Bronchus fibroblast of lung (primary cell): ENCODE measurements around a stretch of chr16.

DNA sequence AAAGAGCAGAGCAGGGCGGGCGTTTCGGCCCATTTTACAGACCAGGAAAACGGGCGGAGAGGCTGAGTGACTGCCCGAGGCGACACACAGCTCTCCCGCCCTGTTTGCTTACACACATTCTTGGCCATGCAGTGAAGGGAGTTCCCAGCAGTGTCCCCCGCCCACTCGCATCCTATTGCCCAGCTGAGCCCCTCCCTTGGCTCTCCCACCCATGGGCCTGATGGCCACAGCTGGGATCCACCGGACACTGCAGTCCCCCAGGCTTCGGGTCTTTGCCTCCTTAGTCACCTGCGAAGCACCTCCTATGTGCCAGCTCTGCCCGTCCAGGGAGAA is 136.8 kb downstream of the BANP start:
- RAMPAGE, long total RNA = no peak

- RAMPAGE, long total RNA = no peak
Observed at GRCh38 chr16:88118653-88119820, 167.8 kb downstream of the BANP start.

- RAMPAGE, long total RNA = no peak
Observed at GRCh38 chr16:88232333-88233249, 150.2 kb upstream of the ZNF469 start.

DNA sequence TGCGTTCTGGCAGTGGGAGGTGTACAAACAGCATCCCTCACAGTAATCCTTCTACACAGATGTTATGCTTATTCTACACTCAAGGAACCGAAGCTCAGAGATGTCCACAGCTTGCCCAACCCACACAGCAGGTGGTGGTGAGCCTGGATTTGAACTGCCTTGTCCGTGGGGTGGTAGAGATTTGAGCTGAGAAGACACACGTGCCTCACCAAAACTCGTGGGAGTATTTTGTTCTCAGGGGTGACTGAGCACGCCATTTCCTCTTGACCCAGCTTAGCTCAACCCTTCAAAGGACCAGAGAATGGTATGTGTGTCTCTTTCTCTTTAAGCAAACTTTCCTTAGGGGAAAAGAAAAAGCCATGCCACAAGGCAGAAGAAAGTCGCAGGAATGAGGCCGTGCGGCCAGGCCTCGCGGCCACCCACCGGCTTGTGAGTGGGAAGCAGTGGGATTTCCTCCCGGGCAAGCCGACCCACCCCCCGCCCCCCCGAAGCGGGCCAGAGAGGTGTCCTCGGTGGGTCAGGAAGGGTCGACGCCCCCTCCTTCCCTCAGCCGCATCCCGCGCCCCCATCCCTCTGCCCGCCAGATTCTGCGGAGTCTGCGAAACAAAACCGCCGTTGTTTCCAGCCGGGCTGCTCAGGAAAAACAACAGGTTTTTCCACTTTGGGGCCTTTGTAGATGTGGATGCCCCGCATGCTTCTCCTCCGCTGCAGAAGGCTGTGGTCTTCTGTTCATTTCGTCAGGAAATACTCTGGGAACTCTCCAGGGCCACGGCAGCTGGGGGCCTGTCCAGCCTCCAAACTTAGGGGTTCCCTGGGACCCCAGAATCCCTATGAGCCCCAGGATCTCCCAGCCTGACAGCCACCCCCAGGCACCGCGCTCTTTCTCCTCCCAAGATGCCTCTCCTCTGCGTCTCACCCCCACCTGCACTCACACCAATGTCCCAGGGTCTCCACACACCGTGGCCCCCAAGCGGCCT is 123.7 kb upstream of the ZNF469 start:
- RAMPAGE, long total RNA = no peak

- RAMPAGE, long total RNA = no peak
Observed at GRCh38 chr16:88306671-88307402, 75.9 kb upstream of the ZNF469 start.

- RAMPAGE, long total RNA = no peak
Observed at GRCh38 chr16:88438302-88439011, 14.6 kb upstream of the ZFPM1 start.

- RAMPAGE, long total RNA = no peak
Observed at GRCh38 chr16:88488938-88489290, 35.8 kb downstream of the ZFPM1 start.

GRCh38 chr16:88507144-88507855 is 54.2 kb downstream of the ZFPM1 start:
- RAMPAGE, long total RNA = no peak

GRCh38 chr16:88579008-88579631 is 8.9 kb downstream of the ZC3H18 start:
- RAMPAGE, long total RNA = no peak

- RAMPAGE, long total RNA = no peak
Observed at GRCh38 chr16:88599652-88600613, 29.7 kb downstream of the ZC3H18 start.

DNA sequence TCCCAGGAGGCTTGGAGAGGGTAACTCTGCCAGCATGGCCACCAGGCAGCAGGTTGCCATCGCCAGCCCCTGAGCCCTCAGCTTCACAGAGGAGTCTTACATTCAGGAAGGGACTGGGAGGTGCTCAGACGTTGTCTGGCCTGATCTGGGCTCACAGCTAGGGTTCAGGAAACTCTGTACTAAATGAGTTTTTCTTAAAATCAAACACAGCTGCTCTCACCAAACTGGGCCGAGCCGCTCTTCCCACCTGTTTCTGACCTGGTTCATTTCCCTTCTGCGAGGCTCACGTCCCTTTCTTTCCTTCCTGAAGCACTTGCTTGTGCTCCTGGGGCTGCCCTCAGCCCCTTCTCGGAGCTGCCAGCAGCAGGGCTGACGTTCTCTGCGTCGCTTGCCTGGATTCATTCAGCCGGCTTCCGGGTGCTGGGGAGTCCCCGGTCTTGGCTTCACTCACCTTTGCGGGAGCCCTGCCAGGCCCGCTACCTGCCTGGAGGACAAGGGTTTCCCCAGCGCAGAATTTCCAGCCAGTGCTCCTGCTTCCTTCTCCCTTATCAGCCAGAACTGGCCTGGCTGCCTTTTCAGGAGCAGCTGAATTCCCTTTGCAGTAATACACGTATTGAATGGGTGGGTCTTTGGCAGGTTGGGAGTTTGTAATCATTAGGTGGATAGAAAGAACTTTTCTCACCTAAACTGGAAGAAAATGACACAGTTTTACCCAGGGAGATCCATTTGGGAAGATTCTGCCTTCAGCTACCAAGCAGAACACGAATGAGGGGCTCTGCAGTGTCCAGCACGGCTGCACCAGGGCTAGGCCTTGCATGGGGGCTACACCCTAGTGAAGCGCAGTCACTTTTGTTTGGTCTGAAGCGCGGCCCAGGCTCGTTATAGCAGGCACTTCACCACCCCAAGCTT is 22.1 kb upstream of the IL17C start:
- RAMPAGE, long total RNA = no peak

DNA sequence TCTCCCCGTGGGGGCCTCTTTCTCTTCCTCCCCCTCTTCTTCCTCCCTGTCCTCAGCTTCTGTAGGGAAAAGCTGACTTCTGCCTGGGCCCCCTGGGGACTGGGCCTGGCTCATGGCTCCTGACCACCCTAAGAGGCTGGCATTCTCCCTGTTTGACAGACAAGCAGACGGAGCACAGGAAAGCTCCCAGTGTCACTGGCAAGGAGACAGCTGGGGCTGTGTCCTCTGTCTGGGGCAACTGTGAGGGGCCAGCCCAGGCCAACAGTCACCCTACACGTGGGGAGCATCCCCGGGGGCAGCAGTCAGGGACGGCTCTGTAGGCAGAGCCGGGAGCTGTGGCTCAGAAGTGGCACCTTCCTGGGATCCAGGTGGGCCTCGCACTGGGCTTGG is 14.4 kb downstream of the CTU2 start:
- RAMPAGE, long total RNA = no peak

DNA sequence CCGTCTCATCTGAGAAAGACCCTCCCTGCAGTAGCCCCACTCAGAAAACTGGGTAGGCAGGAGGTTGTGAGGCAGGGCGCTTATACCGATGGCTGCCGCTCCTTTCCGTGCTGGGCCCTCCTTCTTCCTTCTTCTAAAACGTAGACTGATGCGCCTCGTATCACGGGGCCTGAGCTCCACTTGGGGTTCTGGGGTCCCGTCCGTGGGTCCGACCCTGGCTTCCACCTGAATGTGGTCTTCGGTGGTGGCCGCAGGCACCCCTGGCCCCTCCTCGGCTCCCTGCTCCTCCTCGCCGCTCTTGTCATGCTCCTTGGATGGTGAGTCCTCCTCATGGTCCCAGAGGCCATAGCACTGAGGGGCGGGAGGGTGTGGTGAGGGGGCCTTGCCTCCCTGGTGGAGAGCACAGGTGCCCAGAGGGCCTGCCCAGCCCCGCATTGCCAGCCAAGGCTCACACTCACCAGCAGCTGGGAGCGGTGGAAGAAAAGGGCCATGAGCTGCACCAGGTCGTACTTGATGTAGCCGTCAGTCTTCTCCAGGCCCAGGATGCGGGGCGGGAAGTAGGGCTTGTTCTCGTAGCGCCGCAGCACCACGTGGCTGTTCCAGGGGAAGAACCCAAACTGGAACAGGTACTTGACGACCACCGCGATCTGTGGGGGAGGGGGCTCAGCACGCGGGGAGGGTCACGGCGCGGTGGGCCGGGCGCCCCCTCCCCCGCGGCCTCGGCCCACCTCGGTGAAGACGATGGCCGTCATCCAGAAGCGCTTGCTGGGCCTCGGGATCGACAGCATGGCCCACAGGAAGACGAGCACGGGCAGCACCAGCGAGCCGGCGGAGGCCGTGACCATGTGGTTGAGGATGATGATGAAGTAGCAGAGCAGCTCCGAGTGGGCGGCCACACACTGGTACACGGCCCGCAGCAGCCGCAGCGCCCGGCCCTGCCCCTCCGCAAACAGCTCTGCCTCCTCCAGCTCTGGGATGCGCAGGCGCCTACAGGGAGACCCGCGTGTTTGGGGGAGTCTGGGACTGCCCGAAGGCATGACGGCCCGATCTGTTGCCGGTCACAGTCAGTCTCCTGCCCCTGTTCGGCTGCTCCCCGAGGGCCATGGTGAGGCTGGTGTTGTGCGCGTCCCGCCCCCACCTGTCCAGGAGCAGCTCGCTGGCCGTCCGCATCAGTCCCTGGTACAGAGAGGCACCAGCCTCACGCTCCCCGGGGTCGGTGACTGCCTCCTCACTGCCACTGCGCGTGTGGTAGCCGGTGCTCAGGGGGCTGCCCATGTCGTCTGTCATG is 15.2 kb downstream of the CTU2 start:
- RAMPAGE, long total RNA = no peak

- RAMPAGE, long total RNA = no peak
Observed at GRCh38 chr16:88763465-88764184, 21.4 kb downstream of the PIEZO1 start.

- RAMPAGE, long total RNA = no peak
Observed at GRCh38 chr16:88786027-88786253, 920 bp upstream of the PIEZO1 start.

DNA sequence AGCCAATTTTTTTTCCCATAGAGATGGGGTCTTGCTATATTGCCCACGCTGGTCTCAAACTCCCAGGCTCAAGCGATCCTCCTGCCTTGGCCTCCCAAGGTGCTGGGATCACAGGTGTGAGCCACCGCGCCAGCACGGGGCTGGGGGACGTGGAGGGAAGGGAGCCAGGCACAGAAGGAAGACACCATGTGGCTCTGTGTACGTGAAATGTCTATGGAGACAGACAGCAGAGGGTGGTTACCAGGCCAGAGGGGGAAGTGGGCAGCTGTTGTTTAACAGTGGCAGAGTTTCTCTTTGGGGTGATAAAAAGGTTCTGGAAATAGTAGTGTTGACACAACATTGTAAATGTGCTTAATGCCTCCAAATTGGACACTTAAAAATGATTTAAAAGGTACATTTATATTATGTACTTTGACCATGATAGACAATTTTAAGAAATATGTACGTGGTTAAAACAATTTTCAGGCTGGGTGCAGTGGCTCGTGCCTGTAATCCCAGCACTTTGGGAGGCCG is 4.7 kb upstream of the PIEZO1 start:
- RAMPAGE, long total RNA = no peak

- RAMPAGE, long total RNA = no peak
Observed at GRCh38 chr16:88869326-88870187, 3.1 kb upstream of the PABPN1L start.

GRCh38 chr16:88870526-88871216 is 4.2 kb upstream of the PABPN1L start:
- RAMPAGE, long total RNA = no peak

- RAMPAGE, long total RNA = no peak
Observed at GRCh38 chr16:88876038-88876925, 9.8 kb upstream of the PABPN1L start.

- RAMPAGE, long total RNA = no peak
Observed at GRCh38 chr16:88883721-88884272, 17.3 kb upstream of the PABPN1L start.